ENCODE measurements around a stretch of chr9.

GRCh38 chr9:68706068-68707034 is 1.3 kb downstream of the PIP5K1B start:
- PRO-cap = no peak

DNA sequence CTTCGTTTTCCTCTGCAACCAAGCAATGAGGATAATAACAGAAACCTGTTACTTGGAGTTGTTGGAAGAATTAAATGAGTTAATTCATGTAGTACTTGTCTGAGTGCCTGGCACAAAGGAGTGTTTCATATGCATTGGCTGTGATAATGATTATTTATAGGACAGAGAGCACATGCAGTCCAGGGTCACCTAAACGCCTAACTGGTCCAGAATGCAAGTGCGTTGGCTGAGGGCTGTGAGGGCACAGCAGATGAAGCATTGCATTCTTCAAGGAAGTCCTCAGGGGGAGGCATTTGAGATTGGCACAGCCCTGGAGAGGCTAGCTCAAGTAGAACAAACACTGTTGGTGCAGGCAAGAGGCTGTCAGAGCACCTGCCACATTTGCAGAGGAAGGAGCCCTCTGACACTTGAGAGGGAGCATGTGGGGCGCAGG is 24.9 kb downstream of the PABIR1 start:
- PRO-cap = no peak

DNA sequence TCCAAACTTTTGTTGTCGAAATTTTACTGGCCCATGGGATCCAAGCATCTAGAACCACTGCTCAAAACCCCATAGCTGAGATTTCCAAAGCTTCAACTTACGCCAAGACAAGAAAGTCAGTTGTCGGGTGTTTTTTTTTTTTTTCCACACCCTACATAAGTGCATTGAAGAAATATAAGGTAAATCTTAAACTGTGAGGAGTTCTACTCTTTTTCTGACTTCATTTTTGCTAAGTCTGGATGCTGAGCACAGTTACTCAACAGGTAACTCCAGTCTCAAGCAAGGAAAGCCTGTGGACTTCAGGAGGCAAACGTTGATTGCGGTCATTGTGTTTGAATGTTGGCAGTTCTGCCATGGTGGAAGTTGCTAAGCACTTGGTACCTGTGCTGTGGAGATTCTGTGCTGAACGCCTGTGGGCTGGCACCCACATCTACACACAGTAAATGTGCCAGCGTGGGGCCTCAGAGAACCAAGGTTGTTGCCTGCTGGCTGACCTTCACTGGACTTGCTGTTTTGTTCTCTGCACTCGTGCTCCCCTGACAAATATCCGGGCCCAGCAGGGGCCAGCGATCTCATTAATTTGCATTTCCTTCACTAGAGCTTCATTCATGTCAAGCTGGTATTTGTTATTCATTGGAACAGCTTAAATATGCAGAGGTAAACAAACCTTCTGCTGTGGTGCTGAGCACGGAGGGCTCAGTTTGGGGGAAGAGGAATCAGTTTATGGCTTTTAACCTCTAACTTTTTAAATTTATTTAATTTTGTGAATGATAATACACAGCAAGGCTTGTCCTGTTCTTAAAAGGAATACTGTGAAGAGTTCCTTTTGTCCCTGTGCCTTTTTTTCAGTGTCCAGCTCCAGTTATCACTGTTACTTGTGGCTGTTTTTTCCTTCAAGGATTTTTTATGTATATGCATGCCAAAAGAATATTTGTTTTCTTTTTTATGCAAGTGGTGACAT is 92.2 kb downstream of the PABIR1 start:
- PRO-cap = unidirectional peak, minus-strand start at position 140 of the sequence

GRCh38 chr9:68917478-68918092 is 96.3 kb downstream of the PRKACG start:
- PRO-cap = no peak

- PRO-cap = no peak
These were observed 53.6 kb upstream of the TJP2 start for GRCh38 chr9:69120395-69120923.

DNA sequence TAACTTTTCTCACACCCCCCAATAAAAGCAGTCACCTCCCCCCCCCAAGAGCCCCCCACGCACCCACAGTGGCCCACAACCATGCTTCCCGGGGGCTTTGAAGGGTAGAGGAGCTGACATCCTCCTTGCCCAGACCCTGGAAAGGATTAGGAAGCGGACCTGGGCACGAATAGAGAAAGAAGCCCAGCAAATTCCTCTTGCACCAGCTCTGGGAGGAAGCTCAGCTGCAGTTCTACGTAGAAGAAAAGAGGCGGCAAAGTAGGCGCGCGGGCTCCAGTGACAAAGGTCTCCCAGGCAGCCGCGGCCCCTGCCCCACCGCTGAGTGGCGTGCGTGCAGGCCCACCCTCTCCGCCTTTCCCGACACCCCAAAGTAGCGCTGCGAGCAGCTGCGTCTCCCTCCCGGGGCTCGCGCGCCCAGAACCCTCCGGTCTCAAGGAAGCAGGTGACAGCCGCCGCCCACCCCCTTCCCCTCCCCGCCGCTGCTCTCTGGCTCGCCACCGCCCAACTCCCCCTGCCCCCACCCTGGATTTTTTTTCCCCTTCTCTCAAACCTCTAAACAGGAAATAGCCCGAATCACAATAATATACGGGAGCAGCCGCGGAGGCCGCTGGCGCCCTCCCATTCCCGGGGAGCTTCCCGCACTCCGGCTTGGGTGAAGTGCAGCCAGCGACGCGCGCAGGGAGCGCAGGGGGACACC is 53.0 kb upstream of the TJP2 start:
- PRO-cap = bidirectional peak, plus-strand start at position 381 of the sequence, minus-strand start at position 362 of the sequence; bidirectional peak, plus-strand start at position 578 of the sequence, minus-strand start at position 408 of the sequence

- PRO-cap = no peak
These were observed 92.1 kb downstream of the APBA1 start for GRCh38 chr9:69579994-69580546.

DNA sequence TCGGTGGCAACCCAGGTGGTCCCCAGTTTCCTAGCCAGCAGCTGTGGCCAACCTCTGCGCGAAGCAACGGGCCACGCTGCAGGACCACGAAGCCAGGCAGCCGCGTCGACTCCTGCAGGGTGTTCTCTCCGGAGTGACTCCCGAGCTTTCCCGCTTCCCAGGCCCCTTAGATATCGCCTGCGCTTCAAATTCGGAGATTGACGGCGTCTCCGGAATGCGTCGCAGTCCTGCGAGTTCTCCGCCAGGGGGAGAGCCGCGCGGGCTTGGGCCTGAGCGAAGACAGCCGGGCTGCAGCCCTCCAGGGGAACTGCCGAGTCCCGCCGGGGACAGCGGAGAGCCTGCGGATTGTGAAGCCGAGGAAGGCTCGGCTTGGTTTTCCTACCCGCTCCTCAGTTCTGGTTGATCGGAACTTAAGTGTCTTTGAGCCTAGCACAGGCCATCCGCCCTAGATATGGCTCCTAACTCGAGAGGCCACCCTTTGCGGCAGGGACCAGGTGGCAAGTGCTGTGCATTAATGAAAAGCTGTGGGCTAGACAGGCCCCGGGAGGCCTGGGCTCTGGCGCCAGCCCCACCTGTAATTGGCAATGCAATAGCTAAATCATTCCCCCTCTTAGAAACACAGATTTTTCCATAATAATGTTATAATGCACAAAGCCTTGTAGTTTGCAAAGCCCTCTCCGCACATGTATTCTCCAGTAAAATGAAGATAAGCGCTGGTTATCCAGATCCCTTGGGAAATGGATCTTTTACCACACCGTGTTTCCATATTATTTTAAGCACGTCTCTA is 821 bp upstream of the APBA1 start:
- PRO-cap = unidirectional peak, minus-strand start at position 142 of the sequence

DNA sequence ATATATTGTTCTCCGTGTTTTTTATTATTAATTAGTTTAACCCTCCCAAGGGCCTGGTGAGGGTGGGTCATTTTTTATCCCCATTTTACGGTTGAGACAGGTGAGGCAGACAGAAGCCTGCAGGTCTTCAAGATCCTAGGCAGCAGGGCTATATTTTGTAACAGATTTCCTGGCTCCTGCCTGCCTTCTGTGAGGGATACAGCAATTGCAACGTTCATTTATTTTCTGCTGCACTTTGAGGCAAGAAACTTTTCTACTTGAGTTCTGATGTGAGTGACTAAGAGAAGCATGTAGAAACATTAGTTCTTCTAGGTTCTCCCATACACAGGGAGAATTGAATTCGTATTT is 14.8 kb downstream of the MAMDC2 start:
- PRO-cap = no peak

DNA sequence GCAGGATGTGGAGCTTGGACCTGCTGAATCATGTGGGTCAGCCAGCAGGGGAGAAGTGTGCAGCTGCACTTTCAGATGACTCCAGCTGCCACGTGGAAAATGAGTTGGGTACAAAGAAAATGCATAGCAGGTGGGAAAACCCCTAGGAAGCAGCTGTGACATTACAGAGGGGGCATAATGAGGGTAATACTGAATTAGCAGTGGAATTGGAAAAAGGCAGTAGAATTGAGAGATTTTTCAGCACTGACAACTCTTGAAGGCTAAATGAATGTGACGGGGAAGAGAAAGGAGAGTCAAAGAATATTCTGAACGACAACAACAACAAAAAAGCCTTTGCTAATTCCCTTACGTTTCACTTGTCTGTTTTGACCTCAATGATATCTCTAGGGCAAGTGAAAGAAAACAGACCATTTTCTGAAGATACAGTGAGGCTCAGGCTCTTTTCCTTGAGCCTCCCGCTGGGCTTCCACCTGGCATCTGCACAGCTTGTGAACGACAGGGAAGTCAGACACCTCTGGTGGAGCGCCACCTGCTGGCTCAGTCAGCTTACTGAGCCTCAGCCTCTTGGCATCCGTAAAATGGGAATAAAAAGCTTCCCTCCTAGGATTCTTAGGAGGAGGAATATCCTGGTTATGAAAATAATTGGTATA is 67.1 kb downstream of the MAMDC2 start:
- PRO-cap = no peak

- PRO-cap = no peak
These were observed 3.6 kb upstream of the SMC5 start for GRCh38 chr9:70255239-70255500.

DNA sequence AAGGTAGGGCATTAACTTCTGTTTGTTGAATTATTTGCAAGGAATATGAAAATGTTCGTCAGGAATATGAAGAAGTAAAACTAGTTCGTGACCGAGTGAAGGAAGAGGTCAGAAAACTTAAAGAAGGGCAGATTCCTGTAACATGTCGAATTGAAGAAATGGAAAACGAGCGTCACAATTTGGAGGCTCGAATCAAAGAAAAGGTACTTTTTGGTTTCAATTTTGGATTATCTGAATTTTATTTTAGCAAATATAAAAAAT is 23.5 kb downstream of the SMC5 start:
- PRO-cap = no peak

DNA sequence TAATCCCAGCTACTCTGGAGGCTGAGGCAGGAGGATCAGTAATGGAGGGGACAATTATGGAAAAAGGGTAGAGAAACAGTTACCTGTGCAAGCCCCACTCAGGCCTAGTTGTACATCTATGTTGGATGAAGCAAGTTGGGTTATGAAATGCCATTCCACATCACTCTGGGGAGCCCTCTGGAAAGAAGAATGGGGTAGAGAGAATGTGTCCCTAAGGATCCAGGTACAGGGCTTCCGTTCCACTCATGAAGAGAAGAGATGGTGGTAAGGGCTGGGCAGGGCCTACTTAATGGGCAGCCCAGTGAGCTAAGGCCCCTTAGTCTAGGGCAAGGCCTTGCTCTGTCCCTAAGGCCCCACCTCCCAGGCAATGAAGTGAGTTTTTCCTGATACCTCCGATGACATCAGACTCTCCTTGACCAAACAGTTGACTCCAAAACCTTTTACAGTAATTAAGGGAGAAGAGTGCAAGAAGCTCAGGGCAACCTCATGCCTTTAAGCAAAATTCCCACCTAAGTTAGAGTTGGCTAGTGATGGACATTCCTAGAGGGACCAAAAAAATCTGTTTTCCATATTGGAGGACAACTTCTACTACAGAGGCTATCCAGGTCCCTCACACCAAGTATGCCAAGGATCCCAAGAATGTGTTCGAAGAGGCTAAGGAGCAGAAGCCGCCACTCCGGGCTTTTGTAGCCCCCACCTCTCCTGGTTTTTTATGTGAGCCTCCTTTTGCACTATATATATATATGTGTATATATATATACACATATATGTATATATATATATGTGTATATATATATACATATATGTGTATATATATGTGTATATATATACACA is 6.0 kb downstream of the KLF9 start:
- PRO-cap = no peak

DNA sequence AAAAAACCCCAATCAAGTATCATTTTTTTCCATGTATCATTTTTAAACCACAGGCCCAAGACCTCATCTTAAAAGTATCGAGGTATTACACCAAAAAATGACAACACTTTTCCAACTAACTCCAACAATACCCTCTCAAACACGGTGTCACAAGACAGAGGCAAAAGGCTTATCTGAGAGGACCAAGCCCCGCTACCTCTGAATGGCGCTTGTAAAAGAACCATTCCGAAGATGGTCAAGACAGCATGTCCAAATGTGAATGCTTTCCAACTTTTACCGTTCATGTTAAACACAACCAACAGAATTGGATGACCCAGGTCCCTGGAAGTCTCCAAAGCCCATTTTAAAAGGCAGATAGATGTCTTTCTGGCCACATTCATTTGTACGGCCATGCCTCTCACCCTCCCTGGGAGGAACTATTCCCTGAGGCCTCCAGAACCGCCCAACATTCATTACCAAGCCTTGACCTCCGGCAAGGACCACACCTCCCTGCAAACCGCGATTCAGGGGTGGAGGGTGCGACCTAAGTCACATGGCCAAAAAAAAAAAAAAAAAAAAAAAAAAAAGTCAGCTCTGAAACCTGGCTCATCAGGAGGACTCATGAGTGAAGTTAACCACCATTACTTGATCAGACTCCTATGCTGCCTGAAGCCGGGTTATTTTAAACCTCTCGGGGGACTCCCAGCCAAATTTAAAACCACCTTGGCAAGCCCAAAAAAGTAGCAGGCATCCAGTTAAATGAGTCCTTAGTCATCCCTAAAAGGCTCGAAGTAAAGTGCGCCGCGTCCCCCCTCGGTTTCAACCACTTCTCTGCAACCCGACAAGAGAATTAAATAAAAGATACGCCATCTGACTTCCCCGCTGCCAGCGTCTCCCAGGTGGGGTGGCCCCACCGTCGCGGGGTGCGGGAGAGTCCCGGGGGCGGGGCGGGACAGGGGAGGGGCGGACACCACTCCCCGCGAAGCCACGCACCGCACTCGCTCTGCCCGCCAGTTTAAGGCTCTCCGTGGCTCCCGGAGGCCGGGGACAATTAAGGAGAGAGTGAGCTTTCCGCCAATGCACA is 2.5 kb downstream of the KLF9 start:
- PRO-cap = bidirectional peak, plus-strand start at position 591 of the sequence, minus-strand start at position 418 of the sequence; bidirectional peak, plus-strand start at position 945 of the sequence, minus-strand start at position 874 of the sequence

DNA sequence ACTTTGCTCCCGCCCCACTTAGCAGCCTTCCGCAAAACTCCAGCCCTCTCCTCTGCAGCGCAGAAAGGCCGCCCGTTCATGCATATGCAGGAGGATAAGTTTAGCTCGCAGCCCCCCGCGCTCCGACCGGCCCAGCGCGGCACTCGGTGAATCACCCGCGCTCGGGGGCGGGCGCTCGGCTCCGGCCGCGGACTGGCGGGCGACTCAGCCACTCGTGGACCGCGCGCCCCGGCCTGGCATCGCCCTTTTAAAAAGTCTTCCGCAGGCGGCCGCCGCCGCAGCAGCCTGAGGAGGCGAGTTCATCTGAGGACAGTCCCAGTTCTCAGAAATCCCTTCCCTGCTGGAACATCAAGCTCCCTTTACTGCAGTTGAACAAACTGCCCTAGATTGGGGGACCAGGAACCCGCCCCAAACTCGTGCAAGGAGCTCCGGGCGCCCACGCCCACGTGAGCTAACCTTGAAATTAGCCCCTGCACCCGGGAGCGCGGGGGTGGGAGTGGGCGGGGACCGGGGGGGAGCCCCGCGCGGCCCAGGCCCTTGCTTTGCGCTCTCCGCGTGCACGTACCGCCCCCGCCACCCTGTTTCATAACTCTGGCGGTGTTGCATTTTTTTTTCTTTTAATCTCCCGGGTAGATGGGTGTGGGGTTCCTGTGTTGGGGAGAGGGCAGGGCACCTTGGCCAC is 4.6 kb upstream of the KLF9 start:
- PRO-cap = bidirectional peak, plus-strand start at position 62 of the sequence, minus-strand start at position 20 of the sequence; bidirectional peak, plus-strand start at position 146 of the sequence, minus-strand start at position 124 of the sequence; bidirectional peak, plus-strand start at position 325 of the sequence, minus-strand start at position 249 of the sequence; bidirectional peak, plus-strand start at position 651 of the sequence, minus-strand start at position 593 of the sequence

DNA sequence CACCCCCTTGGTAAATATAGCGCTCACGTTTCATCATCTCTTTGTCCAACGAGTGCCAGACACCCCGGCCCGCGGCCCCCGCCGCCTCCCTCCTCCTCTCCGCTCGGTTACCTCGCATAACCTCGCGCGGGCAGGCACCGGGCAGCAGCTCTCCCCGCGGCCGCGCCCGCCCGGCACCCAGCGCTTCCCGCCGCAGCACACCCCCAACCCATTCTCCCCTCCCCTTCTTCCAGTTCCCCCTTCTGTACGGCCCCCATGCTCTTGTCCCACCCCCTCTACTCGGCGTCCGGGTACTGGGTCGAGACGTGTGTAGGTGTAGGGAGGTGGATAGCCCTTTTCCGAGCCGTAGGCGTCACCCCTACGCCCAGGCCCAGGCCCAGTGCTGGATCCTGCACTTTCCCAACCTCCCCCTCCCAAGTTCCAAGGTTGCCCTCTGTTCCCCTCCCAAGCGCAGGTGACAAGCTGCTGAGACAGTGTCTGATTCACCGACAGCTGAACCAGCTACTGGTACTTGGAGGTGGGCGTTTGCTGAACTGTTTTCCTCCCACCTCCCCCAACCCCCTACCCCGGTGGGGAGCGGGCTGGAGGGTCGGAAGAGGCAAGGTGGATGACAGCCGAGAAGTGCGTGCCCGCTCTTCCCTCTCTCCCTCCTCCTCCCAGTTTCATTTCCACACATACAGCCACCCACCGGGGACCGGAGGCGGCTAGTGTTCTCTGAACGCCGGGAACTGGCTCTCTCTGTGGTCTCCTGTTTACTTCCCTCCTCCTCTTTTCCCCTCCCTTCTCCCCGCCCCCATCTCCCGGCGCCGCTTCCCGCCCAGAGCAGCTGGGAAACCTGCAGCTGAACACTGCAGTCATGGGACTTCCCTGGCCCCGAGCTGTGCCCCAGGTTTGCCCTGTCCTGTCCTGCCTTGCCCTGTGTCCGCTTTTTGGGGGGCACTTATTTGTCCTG is 6.0 kb upstream of the KLF9 start:
- PRO-cap = bidirectional peak, plus-strand start at position 44 of the sequence, minus-strand start outside the sequence; bidirectional peak, plus-strand start at position 285 of the sequence, minus-strand start at position 216 of the sequence; bidirectional peak, plus-strand start at position 840 of the sequence, minus-strand start at position 730 of the sequence

GRCh38 chr9:70481539-70481815 is 67.0 kb upstream of the KLF9 start:
- PRO-cap = no peak

DNA sequence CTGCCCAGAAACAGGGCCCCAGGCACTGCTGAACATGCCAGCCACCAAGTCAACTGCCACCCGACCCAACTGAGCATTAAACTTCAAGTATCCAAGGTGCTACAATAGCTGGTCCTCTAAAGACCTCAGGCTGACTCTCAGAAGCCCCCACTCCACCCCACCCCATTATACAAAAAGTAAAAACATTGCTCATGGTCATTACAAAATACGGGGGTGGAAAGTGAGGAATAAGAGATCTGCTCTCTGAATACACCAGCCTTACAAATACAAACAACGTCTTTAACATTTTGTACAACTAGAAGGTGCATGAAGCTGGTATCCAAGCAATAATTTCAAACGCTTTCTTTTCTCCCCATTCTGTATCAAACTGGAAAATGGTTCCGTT is 83.6 kb downstream of the CEMIP2 start:
- PRO-cap = no peak

DNA sequence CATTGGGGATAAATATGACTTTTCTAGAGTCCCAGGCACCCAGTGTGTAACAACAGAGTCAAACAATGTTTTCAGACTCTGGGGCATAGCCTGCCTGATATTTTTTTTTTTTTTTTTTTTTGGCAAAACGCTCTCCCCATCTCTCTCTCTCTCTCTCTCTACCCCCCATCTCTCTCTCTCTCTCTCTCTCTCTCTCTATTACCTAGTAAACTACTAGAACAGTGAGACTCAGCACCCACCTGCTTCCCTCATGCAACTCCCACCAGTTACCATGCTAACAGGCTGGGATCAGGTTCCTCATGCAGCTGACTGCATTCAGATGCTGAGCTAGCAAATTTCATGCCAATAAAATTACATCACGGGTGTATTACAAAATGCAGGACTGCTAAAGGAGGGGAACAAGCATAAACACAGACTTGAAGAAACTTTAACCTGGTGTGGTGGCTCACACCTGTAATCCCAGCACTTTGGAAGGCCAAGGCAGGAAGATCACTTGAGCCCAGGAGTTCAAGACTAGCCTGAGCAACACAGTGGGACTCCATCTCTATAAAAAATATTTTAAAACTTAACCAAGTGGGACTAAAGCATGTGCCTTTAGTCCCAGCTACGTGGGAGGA is 76.0 kb downstream of the CEMIP2 start:
- PRO-cap = no peak

- PRO-cap = no peak
These were observed 22.0 kb downstream of the CEMIP2 start for GRCh38 chr9:71746129-71746849.